SUDHL5 (cell line): ENCODE measurements around a stretch of chr1.

- PRO-cap: no peak
Observed at GRCh38 chr1:60825384-60826120, 256.8 kb upstream of the NFIA start.

GRCh38 chr1:60903575-60904053 lies 178.7 kb upstream of the NFIA start:
- PRO-cap: no peak

GRCh38 chr1:60911723-60912387 lies 170.5 kb upstream of the NFIA start:
- PRO-cap: no peak

- PRO-cap: bidirectional peak, plus-strand start at chr1:61054013, minus-strand start at chr1:61053689
Observed at GRCh38 chr1:61053485-61054631, 28.5 kb upstream of the NFIA start.

DNA sequence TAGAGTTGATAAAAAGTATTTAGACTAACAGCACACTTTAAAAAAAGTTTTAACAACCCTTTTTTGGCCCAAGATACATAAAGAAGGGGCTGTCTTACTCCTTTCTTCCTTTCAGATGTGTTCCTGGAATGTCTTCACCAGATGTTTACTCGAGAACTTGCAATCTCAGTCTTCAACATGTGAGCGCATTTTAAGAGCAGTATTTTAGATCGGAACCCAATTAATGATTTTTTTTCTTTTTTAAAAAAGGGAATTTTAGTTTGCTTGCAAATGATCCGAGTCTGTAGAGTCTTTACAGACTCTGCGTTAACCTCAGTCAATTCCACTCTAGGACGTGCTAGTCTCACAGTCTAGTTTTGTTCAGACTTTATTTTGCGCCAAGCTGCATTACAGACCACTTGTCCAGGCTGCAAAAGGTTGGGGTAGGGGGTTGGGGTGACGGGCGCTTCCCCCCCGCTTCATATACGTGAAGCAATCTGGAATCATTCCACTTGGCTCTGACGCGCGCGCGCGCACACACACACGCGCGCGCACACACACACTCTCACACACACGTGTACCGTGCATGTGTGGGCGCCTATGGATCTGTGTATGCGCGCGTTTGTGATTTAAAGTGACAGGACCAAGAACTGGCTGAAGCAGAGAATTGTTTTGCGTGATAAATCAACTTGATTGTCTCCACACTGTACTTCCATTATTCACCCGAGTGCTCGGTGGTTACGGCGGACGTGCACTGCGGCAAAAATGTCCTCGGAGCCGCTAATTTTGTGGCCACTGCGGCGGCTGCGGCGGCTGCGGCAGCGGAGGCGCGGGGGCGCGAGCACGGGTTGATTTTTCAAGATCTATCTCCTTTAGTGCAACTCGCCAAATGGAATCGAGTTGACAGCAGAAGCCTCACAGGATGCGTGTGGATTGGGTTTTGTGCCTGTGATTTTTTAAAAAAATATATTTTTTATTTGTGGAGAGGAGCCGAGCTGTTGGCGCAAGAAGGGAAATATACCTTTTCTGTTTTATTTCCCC lies 25.5 kb upstream of the NFIA start:
- PRO-cap: bidirectional peak, plus-strand start at position 588 of the sequence, minus-strand start at position 331 of the sequence

- PRO-cap: no peak
Observed at GRCh38 chr1:61156840-61157563, 74.6 kb downstream of the NFIA start.

DNA sequence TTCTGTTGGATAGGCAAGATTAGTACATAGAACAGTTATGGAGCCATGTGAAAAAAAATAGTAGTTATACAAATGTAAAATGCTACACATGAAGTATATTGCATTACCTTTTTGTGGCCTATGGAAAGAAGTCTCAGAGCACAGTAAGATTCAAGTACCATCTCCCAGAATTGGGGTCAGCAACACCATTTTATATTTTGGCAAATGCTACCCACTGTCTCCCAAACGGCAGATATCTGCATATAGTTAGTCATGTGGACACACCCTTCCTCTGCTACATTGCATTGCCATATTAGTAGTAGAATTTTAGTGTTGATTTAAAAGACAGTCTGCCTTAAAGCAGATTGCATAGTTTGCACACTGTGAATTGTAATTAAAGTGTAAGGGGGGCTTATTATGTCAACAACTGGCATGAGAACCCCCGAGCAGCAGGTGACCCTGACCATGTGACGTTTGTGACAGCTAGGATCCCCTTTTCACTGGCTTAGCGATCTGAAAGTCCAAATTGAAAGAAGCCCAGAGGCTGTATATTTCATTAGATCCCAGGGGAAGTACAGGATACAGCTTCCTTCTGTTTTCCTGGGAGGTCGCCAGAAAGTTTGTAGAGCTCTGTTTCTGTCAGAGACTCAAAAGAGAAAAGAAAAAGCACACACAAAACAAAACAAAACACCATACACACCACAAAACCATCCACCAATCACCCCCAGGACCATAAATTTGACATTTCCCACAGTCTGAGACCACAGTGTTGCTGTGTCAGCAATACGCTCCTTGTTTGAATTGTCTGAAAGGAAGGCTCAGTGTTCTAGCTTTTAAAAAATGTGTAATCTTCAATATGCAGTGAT lies 172.4 kb downstream of the NFIA start:
- PRO-cap: no peak

DNA sequence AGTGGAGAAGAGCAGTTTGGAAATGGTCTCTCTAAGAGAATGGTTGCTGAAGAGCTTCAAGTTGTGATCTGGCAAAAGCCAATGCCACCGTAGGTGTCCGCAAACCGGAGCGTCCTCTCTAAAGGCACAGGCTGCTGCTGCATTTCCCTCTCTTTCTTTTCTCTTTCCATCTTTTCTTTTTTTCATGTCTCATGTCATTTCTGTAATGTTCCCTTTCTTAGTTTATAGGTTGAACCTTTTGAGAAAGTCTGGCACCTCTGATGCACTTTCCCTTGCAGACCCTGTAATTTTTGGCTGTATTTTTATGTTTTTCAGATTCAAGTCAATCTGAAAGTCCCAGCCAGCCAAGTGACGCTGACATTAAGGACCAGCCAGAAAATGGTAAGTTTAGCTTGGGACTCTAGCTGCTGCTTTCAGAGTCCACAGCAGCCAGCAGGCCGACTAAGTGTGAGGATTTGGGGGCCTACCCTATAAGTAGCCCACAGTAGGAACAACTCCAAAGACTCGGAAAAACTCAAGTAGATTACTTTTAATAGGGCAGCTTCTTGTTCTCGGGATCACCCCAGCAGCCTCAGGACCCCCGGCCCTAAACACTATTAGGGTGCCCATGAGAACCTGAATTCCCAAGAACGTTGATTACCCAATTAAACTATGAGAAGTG lies 195.0 kb downstream of the NFIA start:
- PRO-cap: no peak

- PRO-cap: no peak
Observed at GRCh38 chr1:61869472-61870135, 127.3 kb downstream of the PATJ start.

DNA sequence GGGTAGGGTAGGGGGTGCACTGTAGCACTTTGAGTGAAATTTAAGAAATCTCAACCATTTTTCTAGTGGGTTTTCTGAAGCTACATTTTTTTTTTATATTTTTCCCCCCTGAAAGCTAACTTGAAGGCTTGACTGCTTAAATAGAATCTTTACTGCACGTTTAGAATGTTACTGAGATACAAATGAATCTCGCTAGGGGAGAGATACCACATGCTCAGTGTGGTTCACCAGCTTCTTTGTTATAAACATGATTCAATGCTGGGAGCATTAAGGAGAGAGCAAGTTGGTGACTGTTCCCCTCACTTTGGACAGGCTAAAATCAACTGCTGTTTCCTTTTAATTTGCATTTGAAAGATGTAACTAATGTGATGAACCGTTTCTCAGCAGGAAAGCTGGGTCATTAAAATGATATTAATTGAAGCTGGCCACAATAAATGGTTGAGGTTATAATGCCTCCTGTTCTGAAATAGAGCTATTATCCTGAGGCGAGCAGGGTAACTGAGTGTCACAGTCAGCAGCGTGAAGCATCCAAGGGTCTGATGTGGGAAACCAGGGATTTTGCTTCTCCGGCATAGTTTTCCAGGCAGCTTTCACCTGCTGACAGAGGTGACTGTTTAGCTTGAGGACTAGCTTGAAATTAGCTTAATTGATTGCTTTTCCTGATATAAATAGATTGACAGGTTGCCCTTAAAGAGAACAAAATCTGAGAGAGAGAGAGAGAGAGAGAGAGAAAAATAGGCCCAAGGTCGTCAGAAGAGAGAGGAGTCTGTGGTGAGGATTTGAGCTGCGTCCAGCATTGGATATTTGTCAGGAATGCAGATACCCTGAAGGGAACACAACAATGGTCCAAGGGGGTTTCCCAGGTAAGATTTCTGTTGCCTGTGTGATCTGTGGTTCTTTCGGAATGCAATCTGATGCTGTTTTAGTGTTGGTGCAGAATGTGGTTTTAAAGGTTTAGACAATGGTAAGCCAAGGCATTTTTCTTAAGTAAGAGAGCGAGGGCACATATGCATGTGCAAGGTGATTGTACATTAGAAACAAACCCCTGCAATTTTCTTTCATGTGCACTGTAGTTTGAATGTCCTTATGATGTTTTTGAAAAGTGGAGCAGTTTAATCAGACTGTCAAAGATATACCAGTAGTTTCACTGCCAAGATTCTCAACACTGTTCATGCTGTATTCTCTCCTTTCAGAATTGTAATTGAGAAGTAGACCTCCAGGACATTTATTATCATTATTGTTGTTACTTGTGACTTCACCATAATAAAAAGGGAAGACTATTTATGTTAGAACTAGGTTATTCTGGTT lies 209.7 kb downstream of the PATJ start:
- PRO-cap: no peak

DNA sequence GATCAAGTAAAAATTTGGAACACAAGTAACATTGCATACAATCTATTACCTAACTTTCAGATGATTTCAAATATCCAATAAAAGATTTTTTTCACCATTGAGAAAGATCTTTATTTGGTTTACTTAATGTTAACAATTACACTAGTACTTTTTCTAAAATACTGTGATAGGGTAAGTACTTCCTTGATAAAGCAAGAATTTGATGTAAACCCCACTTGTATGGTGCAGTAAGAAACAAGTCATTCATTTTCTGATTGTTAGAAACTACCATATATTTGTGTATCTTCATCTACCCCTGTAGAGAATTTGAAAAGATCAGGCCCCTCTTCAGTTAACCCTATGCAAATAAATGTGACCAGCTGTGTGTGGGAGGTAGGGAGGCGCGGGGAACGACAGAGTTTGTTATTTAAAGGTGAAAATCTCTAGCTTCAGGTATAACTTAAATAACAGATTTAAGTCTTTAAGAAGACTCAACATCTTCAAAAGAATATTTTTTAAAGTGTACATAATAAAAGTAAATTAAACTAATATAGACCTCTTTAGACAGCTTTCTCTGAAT lies 15.8 kb downstream of the ANGPTL3 start:
- PRO-cap: unidirectional peak, plus-strand start at position 375 of the sequence

GRCh38 chr1:63317381-63318243 lies 4.8 kb upstream of the FOXD3 start:
- PRO-cap: bidirectional peak, plus-strand start at chr1:63317666, minus-strand start at chr1:63317640

GRCh38 chr1:63487664-63488135 lies 35.3 kb downstream of the ITGB3BP start:
- PRO-cap: no peak

DNA sequence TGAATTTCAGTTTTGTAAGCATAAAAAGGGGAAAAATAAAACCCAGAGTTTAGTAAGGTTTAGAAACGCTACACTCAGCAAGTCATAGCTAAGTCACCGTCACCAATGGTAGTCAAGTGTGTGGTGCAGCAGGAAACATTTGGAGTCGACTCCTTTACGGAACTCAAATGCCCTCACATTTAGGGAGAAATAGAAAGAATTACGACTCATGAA lies 519 bp upstream of the PGM1 start:
- PRO-cap: no peak

GRCh38 chr1:63774700-63775716 lies 1.2 kb downstream of the ROR1 start:
- PRO-cap: no peak

DNA sequence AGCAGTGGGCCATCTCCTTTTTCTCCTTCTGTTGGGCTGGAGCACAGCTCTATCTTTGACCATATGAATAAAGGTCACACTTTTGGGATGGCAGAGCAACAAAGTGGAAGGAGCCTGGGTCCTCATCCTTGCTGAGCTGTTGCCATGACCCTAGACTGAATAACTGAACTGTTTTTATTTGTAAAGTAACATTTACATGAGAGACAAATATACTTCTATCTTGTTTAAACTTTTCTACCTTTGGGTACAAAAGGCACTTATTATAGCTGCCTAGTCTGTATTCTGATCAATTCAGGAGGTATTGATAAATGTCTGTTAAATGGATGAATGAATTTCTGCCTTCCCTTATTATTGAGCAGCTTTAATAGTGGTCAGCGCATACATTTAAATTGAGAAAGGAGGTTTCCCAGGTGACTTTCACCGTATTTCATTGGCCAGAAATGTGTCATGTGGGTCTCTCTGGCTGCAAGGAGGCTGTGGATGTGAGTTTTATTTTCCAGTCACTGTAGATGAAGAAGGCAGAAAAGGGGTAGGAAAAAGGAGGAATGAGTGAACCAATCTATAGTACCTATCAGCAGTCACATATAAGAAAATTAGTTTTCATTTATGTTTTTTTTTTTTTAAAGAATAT lies 34.5 kb downstream of the ROR1 start:
- PRO-cap: no peak

DNA sequence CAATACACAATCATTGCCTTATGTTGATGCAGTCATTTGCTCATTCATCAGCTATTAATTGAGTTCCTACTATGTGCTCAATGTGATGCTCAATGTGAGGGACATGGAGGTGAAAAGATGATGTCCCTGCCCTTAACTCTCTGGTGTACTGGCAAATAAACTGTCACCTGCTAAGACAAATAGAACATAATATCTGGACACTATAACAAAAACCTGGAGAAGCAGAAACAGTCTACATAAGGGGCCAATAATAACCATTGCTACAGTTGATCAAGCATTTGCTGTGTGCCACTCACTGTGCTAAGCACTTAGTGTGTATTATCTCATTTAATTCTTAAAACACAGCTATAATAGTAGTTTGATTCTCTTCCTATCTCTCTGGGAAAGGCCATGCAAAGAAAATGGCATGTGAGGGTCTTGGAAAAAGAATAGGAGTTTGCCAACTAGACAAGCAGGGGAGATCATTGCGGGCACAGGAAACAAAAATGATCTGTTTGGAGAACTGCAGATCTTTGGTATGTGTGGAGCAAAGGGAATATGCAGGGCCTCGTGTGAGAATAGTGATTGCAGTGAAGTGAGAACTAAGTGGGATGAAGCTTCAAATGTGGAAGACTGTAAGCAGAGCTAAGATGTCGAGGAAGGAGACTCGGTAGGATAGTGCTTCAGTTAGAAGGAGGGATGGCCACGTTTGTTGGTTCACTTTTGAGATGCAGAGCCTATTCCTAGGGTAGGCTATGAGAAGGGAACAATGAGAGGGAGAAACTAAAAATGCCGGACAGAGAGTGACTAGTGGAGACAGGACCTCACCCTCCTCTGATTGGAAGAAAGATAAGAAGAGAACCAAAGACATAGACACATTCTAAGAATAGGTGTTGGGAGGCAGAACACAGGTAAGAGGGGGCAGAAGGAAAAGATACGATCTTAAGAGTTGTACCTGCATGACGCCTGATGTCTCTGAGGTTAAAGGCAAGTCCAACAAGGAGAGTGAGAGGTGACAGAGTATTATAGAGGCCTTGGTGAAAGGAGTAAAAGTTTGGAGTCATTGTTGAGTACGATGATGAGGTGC lies 125.2 kb upstream of the UBE2U start:
- PRO-cap: no peak

GRCh38 chr1:64476017-64477067 lies 6.4 kb downstream of the CACHD1 start:
- PRO-cap: no peak

- PRO-cap: no peak
Observed at GRCh38 chr1:64839494-64840054, 94.7 kb downstream of the RAVER2 start.

GRCh38 chr1:64848870-64849624 lies 104.2 kb downstream of the RAVER2 start:
- PRO-cap: no peak